HTR-8/SVneo (cell line): ENCODE measurements around the gene TRA2A.

DNA sequence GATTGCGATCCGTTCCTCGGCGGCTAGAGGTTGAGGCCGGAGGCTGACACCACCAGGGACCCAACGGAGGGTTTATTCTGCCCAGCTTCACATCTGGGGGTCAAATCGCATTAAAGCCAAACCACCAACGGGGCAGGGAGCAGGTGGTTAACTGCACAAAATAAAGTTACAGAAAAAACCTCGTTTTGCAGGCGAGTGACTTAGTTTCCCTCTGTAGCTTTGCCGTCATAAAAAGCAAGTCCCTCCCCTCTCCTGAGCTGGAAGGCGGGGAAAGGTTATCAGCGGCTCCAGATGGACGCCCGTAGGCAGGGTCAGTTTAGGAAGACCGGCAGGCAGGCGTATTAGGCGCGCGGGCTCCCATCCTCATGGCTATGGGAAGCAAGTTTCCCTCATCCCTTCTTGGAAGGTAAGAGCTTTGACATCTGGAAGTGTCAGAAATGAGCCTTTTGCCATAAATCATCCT, 10.8 kb downstream of the TWIST1 start:
- RRBS = 100% methylated on average over 5 of the region's 20 CpGs

- RRBS = no CpG with 5 or more reads among the region's 51 CpGs
Observed at GRCh38 chr7:19107058-19108075, 10.1 kb downstream of the TWIST1 start.

GRCh38 chr7:20179511-20180051, 37.6 kb downstream of the MACC1 start:
- RRBS = no CpG with 5 or more reads among the region's 1 CpG

- RRBS = 2% methylated on average over 10 of the region's 45 CpGs
Observed at GRCh38 chr7:20330083-20330819, 449 bp upstream of the ITGB8 start.

DNA sequence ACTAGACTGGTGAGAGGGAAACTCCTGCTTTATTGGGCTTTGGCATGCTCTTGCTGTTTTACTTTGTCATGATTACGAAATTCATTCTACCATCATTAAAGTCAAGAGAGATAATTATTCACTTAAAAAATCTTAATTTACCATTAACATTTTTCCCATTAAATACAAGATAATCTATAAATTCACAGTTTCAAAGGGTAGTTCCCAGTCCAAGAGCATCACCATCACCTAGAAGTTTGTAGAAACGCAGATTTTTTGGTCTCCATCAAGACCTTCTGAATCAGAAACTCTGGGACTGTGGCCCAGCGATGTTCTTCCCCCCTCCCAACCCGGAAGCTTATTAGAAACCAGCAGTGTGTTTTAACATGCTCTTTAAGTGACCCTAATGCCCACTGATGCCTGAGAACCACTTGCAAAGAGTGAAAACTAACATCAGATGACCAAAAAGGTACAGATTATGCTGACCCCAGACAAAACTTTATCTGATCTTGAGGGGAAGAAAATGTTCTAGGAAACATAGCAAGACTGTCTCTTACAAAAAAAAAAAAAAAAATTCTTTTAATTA, 89.5 kb downstream of the ITGB8 start:
- RRBS = no CpG with 5 or more reads among the region's 4 CpGs

DNA sequence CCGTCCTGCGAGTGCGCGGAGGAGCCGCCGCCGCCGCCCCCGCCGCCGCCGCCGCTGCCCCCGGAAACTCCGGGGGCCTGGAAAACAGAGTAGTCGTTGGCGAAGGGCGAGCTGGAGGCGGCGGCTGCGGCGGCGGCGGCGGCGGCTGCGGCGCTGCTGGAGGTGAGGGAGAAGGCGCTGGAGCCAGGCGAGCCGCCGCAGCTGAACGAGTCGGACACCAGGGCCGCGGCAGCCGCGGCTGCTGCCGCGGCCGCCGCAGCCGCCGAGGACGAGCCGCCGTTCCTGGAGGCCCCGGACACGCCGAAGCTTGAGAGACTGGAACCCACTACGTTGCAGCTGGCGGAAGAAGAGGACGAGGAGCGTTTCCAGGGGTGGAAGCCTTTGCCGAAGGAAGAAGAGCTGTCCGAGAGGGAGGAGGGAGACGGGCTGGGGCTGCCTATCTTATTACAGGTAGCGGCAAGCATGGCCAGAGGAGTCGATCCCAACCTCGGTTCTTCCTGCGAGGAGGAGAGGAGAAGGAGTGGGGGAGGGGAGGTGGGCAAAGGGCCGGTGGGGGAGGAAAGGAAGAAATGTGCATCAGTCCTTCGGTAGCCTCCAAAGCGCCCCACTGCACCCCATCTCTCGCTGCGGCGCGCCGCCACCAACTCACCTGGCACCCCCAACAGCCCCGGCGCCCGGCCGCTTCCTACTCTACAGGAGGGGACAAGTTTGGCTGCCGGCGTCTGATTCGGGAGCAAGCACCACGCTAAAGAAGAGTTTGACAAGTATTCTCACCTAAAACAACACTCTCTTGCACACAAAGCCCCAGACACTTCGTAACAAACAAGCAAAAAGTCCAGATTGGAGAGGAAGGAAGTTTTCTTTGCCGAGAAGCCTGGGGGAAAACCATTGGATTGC, 1.1 kb downstream of the SP8 start:
- RRBS = 20% methylated on average over 8 of the region's 79 CpGs

- RRBS = 26% methylated on average over 4 of the region's 34 CpGs
Observed at GRCh38 chr7:20790857-20791429, 4.3 kb upstream of the SP8 start.

DNA sequence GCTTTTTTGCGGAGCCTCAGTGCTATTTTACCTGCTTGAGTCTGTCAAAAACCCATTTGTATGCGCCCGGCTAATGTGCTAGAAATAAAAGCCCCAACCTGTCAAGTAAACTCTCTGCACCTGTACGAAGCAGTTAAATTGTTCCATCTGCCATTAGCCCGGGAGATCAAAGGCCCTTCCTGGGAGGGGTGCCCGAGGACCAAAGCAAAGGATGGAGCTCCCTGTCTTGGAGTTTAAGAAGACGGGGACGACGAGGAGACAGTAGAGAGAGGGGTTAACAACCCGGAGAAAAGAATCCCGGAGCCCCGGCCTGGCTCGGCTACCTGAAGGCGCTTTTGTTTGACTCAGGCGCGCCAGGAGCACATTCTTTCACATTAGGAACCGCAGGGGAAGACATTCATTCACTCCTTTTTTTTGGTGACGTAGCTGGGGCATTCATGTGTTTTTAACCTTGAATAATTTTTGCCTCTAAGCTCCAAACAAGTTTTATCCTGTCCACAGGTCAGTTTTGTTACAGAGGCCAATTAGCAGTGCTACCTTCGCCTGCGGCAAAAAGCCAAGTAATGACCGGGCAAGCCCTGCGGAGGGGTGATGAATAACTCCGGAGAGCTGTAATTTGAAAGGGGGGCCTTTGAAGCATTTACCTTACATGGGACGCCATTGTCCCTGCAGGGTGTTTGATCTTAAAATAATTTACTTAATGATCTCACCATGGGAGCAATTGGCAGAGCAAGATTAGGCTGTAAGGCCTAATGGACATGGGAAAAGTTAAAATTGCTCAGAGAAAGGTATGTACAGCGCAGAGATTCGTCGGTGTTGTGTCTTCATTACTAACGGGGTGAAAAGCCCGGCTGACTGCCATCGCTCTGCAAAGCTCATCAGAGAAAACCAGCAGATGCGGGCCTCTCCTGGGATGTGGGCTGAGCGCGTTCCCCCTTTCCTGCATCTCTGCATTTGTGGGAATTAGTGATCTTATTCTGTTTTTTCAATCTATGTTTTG, 258.0 kb upstream of the SP4 start:
- RRBS = 27% methylated on average over 8 of the region's 33 CpGs

DNA sequence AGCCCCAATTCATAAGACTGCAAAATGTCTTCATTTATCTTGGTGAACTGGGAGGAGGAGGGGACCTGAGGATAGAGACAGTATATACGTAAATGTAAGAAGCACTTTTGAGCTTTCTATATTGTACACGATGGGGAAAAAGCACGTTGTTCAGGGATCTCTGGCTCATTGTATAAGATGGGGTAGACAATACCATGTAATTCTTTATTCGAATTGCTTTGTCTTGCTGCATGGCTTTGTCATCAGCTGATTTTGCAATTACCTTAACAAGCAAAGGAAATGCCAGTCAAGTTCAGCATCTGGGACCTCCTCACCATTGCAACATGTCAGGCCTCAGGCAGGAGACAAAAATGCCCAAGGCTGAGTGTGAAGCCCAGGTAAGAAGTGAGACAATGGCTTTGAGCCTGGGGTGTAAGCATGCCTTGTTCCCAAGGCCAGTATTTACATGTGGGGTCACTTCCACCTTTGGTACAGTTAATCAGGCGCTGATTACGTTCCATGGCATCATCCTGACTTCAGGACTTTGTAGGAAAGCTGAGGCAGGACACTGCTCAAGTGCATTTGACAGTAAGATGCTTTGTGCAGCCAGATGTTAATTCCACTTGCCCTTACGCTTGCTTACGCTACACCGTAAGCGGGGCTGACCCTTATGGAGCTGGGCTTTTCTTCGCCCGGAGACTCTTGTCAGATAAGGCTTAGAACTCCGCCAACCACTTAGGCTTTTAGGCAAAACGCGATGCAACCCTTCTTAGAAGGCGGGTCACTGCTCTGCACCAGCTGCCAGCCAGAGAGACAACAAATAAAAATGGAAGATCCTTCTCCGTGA, 1.5 kb upstream of the SP4 start:
- RRBS = no CpG with 5 or more reads among the region's 17 CpGs

- RRBS = under 1% methylated on average over 44 of the region's 92 CpGs
Observed at GRCh38 chr7:21426967-21427998, 600 bp upstream of the SP4 start.

- RRBS = no CpG with 5 or more reads among the region's 29 CpGs
Observed at GRCh38 chr7:22192995-22194205, 163.6 kb downstream of the RAPGEF5 start.

DNA sequence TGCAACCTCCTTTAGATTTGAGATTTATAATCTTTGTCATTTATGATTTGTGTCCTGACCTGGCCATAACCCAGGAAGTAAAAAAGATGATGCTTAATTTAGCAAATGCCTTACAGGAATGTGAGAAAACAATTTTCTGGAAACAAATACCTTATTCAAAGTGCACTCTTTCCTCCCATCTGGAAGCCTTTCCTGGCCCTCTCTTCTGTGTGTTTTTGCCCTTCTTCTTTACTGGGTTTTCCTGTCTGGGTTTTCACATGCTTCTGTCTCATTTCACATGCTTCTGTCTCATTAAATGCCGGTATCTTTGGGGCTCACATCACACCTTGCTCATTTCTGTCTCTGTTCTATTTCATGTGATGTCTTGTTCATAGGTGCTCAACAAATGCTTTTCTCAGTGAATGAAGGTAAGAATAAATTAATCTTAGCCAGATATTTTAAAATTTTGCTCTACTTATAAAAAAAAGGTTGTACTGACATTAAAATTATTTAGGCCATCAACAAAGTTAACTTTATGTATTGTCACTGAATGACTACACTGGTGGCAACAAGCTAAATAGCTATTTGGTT, 149.1 kb downstream of the RAPGEF5 start:
- RRBS = no CpG with 5 or more reads among the region's 1 CpG

DNA sequence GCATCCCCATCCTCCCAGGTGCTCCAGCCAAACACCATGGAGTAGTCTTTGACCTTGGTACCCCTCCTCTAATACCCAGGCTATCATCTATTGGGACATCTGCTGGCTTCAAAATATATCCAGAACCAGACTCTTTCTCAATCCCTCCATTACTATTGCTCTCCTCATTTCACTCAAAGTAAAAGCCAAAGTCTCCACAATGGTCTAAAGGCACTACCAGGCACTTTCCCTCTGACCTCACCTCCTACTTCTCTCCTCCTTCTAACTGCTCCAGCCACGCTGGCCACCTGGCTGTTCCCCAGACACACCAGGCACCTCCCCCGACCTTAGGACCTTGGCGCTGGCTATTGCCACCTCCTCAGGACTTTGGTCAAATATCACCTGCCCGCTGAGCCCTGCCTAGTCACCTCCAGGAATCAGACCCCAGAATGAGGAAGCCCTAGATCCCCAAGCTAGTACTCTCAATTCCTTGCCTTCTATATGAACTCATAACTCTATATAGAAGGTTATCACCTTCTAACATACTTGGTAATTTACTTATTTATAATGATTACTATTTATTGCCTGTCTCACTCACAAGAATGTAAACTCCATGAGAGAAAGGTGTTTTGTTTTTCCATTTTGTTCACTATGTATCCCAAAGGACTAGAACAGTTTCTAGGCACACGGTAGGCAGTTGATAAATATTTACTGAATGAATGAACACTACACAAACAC, 66.2 kb upstream of the STEAP1B start:
- RRBS = no CpG with 5 or more reads among the region's 5 CpGs

GRCh38 chr7:22583123-22583615, 83.2 kb upstream of the STEAP1B start:
- RRBS = no CpG with 5 or more reads among the region's 4 CpGs

DNA sequence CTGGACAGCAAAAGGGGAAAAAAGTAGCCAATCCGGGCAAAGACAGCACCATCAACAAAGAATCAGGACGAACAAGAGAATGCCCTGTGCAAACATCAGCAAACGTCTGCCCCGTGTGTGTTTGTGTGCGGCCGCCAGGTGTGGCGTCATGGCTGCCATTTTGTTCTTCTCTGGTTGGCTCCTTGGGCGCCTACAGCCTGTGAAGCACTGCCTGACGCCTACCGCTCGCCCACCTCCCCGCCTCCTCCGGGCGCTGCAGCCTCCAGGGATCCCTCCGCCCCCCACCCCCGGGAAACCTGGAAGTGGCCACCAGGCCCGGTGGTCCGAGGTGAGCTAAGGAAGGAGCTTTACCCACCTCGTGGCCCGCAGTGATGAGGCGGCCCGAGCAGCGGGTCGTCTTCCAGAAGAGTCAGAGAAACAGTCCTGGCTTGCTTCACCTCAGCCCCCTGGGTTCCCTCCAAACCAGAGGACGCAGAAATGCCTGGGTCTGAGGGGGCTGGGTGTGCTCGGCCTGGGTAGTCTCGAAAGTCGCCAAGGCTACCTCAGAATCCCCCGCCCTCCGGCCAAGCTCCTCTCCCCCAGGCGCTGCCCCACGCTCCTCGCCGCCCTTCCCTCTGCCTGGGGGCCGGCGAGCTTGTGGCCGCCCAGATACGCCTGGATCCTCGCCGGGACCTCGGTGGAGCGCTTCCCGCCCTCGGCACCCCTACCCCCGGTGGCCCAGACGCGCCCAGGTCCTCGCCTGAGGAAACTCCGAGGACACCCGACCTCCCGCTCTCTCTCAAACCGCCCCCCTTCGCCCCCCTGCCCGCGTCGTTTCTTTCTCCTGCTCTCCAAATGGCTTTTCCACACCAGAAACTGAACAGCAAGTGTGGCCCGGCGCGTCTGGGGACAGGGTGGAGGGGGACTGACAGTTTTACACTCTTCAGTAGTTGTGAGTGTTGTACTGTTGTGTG, 61.7 kb upstream of the IL6 start:
- RRBS = 93% methylated on average over 13 of the region's 59 CpGs

DNA sequence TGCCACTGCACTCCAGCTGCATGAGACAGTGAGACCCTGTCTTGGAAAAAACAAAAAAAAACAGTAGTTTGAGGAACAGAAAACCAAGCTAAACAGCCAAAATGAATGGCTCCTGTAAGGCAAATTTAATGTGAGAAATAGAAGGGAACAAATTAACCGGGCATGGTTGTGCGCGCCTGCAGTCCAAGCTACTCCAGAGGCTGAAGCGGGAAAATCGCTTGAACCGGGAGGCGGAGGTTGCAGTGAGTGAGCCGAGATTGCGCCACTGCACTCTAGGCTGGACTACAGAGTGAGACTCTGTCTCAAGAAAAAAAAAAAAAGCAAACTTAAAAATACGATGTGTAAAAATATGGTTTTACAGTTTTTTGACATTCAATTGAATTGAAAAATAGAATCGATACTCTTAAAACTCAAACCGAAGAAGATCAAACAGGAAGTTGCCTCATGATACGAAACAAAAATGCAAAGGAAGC, 22.3 kb downstream of the KLHL7 start:
- RRBS = no CpG with 5 or more reads among the region's 13 CpGs

DNA sequence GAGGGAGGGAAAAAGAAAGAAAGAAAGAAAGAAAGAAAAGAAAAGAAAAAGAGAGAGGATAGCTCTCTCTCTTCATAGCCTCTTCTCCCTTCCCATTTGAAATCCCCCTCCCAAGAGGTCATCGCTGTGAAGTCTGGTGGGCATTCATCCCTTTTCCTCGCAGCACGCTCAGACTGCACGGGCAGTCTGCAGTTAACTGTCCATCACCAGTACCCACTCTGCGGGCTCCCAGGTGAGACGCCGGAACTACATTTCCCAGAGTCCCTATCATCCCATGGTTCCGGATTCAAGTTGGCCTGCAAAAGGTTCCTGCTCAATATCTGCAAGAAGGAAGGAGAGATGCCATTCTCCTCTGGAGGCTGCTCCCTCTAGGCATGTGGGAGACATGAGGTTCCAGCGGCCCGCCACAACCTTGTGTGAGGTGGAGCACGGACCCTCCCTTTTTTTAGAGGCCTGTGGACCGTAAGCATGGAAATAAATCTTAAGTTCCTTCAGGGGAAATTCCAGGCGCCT, 29.6 kb downstream of the NUP42 start:
- RRBS = no CpG with 5 or more reads among the region's 13 CpGs

DNA sequence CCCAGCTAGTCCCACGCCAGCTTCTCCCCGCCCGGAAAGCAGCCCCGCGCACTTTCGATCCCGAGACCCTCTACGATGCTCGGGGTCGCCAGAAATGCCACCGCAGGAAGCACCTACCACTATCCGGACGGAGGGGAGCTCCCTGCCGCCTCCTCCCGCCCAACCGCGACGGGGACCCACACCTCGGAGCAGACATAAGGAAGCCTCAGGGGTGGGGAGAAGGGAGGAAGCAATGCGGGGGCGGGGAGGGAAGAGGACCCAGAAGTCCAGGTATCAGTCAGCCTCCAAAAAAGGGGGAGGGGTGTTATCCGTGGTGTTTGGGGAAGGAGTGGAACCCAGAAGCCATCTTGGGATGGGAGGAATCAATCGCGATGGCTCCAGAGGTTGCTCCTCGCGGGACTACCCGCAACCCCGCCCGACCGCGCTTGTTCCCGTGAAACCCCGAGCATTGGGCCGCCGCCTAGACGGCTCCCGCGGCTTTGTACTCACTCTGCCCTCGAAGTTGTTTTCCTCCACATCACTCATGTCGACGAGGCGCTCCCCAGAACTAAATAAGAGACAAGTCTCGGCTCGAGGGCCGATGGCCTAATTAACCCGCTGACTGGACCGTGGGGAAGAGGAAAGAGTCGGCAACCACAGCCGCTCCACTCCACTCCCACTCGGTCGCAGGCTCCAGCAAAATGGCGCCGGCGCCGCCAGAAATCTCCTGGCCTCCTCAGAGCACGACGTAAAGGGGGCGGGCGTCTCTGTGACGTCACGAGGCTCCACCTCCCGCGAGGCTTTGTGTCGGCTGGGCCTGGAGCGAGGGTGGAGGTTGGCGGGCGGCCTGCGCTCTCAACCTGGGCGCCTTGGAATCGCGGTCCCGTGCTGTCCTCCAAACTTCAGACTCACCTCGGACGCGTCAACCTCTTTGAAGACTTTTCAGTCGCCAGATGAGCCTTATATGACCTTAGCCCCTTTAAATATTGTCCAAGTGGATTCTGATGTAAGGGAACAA, at the start of gene TRA2A:
TRA2A (minus strand) TSS at position 682 of the 997 bp plus-strand sequence.
- RRBS = 2% methylated on average over 9 of the region's 76 CpGs

DNA sequence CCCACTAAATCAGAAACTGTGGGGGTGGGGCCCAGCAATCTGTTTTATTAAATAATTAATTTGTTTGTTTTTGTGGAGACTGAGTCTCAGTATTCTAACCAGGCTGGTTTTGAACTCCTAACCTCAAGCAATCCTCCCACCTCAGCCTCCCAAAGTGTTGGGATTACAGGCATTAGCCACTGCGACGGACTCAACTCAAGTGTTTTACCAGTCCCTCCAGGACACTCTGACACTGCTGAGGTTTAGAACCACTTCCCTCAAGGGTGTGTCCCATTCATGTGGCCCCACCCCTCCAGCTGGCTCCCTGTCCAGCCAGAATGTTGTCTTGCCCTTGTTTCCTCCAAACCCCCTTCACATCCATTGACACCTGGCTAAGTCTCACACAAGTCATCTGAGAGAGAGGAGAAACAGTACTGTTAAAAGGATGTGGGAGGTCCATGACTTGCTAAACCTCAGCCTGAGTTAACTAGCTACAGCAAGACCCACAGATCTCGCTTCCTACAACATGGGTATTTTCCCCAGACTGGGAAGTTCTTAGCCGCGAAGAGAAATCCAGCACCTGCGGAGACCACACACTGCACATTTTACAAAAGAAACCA, 14.2 kb downstream of the OSBPL3 start:
- RRBS = no CpG with 5 or more reads among the region's 6 CpGs